Measurements from ENCODE around the gene UQCRFS1.

GRCh38 chr19:28444769-28445600, 768.0 kb downstream of the UQCRFS1 start:
- RRBS: no CpG with 5 or more reads among the region's 9 CpGs

GRCh38 chr19:28468661-28469065, 744.3 kb downstream of the UQCRFS1 start:
- RRBS: no CpG with 5 or more reads among the region's 6 CpGs

- RRBS: no CpG with 5 or more reads among the region's 6 CpGs
Measured at GRCh38 chr19:29001358-29001751, 211.6 kb downstream of the UQCRFS1 start.

GRCh38 chr19:29207521-29208310, 5.2 kb downstream of the UQCRFS1 start:
- RRBS: no CpG with 5 or more reads among the region's 15 CpGs

GRCh38 chr19:29212890-29213431, at the start of gene UQCRFS1:
Gene UQCRFS1 (minus strand): TSS chr19:29213151.
- RRBS: 2% methylated on average over 24 of the region's 63 CpGs

GRCh38 chr19:29524784-29525674, 765 bp upstream of the VSTM2B start:
- RRBS: 8% methylated on average over 18 of the region's 75 CpGs

DNA sequence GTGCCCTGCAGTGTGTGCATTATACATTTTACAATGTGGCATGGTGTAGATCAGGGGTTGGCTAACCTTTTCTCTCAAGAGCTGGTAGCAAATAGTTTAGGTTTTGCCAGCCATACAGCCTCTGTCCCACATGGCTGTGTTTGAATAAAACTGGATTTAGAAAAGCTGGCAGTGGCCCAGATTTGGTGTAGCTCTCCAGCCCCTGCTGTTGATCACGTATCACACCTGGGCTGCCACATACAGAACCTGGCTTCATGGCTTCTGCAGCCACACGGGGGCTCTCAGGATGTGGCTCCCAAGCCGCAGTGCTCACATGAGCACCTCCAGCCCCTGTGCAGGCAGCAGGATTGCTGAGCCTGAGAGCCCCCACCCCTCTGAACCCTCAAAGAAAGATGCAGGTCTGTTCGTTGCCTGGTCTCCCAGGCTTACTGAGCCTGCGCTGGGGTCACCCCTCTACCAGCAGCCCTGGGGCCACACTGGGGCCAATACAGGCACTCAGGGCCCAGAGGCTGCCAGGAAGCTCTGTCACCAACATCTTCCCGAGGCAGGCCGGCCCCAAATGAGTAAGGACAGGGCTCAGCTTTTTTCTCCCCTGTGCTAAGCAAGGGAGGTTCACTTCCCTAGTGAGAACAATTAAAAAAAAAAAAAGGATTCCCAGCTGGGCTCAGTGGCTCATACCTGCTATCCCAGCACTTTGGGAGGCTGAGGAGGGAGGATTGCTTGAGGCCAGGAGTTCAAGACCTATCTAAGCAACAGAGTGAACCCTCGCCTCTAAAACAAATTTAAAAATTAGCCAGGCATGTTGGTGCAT, 2.7 kb downstream of the PLEKHF1 start:
- RRBS: no CpG with 5 or more reads among the region's 8 CpGs

DNA sequence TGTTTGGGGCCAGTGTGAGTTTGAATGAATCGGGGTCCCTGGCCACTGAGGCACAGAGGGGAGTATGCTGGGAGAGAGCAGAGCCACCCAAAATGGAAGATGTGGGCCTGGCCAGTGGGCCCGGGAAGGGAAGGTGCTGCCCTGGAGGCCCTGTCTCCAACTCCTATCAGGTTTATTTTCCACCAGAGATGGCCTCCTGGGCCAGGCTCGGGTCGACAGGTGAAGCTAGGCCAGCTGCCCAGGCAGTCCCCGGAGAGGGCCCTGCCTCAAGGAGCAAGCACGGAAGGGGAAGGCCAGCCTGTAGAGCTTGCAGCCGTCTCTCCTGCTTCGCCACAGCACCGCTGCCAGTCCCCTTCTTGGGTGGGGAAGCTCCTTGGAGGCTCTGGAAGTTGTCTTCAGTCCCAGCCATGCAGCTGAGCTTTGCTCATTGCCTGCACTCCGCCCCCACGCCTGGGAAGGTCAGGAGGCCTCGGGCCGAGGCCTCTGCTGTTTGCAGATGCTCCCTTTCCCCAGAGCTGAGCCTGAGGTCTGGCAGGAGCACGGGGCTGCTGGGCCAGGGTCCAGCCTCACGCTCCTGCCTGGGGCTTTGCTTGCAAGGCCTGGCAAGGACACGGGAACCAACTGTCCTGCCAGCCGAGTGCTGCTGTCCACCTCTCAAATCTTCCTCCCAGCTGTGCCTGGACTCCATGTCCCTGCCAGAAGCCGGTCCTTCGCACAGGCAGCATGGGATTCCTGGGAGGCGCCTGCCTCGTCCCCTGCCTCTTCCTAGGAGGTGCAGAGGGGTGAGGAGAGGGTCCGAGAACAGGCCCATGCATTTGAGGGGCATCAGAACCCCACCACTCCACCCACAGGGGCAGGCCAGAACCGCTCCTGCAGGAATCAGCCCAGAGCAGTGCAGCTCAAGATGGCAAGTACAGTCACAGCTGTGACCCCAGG, 13.3 kb downstream of the PLEKHF1 start:
- RRBS: 94% methylated on average over 2 of the region's 23 CpGs

DNA sequence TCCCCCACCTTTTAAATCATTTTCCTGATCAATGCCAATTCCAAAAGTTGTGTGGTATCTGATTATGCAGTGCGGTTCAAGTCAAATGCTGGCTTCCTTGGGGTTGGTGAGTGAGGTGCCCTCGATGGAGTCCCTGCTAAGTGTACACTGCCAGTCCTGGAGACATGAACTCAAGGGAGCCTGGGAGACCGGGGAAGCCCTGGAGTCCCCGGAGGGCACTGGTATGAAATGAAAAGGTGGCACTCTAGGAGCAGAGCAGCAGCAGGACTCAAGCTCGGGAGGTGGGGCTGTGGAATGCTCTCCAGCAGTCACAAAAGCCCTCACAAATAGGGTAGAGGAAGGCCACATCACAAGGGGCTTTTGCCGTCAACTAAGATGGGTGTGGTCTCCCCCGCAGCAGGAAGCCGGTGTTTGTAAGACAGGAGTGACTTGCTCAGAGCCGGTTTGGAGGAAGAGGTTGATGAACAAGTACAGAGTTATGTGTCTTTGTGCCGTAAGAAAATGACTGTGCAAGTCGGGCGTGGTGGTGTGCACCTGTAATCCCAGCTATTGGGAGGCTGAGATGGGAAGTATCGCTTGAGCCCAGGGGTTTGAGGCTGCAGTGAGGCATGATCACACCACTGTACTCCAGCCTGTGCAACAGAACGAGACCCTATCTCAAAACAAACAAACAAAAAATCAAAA, 19.3 kb downstream of the CCNE1 start:
- RRBS: no CpG with 5 or more reads among the region's 14 CpGs

GRCh38 chr19:29845510-29846206, 33.9 kb downstream of the CCNE1 start:
- RRBS: no CpG with 5 or more reads among the region's 25 CpGs

- RRBS: no CpG with 5 or more reads among the region's 11 CpGs
Measured at GRCh38 chr19:29941599-29942063, 408 bp upstream of the URI1 start.

DNA sequence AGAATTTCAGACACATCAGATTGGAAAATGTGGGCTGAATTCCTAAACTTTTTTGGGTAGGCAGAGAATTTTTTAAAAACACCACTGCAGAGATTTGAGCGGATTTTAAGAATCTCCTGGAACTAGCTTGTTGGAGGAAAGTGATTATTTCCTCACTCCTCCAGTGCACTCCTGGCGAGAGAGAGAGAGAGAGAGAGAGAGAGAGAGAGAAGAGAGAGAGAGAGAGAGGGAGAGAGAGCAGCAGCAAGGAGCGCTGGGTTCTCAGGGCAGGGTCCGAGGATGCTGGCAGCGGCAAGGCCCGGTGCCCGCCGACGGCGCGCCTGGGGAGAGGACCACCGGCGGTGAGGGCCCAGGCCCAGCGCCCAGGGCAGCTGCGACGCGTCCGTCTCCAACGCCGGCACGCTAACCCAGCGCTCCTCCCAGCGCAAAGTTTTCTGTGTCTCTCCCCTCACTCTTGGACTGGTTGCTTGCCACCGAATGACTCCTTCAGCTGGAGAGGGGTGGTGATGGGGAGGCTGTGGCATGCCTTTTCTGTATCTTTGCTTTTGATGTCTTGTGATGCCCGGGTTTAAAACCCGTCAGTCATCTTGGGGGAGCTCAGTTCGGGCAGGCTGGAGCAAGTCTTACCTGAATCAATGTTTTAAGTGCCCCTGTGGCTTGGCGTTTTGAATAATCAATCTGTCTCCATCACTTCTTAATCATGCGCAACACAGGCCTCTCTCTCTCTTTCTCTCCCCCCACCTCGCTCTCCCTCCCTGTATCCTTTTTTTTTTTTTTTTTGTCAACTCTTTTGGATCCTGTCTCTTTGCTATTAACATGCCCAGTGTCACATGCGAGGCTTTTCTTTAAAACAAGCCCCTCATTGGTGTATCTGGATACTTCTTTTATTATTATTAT, 148.7 kb upstream of the ZNF536 start:
- RRBS: 24% methylated on average over 15 of the region's 31 CpGs

GRCh38 chr19:30226926-30227579, 145.1 kb upstream of the ZNF536 start:
- RRBS: 3% methylated on average over 8 of the region's 34 CpGs

- RRBS: 2% methylated on average over 3 of the region's 5 CpGs
Measured at GRCh38 chr19:30340167-30340511, 32.0 kb upstream of the ZNF536 start.

- RRBS: no CpG with 5 or more reads among the region's 9 CpGs
Measured at GRCh38 chr19:30360737-30361238, 11.4 kb upstream of the ZNF536 start.

DNA sequence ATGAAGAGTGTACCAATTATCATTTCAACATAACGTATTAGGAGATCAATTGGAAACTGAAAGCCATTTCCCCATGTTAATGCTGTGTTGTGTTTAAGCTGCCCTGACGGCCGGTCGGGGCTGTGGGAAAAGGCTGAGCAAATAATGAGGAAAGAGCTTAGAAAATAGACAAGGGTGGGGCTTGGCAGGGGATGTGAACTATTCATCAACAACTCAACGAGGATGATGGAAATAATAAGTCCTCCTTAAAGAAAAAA, 290.4 kb downstream of the ZNF536 start:
- RRBS: no CpG with 5 or more reads among the region's 5 CpGs

- RRBS: 38% methylated on average over 6 of the region's 34 CpGs
Measured at GRCh38 chr19:31351231-31351572, 2.0 kb upstream of the TSHZ3 start.

- RRBS: no CpG with 5 or more reads among the region's 5 CpGs
Measured at GRCh38 chr19:31889817-31890101, 455.7 kb upstream of the ZNF507 start.

- RRBS: no CpG with 5 or more reads among the region's 18 CpGs
Measured at GRCh38 chr19:32652841-32653727, 21.9 kb downstream of the ANKRD27 start.

- RRBS: 10% methylated on average over 14 of the region's 96 CpGs
Measured at GRCh38 chr19:32676207-32676929, 720 bp downstream of the RGS9BP start.

All from Ishikawa (cell line).